Epithelial cell of alveolus of lung (primary cell): ENCODE measurements around a stretch of chr17.

GRCh38 chr17:77288704-77289282 is 7.5 kb downstream of the SEPTIN9 start:
- RAMPAGE, long total RNA, result no peak
- RRBS, result no CpG with 5 or more reads among the region's 16 CpGs

- RAMPAGE, long total RNA, result no peak
- RRBS, result no CpG with 5 or more reads among the region's 7 CpGs
Measured at GRCh38 chr17:77296113-77296585, 14.8 kb downstream of the SEPTIN9 start.

DNA sequence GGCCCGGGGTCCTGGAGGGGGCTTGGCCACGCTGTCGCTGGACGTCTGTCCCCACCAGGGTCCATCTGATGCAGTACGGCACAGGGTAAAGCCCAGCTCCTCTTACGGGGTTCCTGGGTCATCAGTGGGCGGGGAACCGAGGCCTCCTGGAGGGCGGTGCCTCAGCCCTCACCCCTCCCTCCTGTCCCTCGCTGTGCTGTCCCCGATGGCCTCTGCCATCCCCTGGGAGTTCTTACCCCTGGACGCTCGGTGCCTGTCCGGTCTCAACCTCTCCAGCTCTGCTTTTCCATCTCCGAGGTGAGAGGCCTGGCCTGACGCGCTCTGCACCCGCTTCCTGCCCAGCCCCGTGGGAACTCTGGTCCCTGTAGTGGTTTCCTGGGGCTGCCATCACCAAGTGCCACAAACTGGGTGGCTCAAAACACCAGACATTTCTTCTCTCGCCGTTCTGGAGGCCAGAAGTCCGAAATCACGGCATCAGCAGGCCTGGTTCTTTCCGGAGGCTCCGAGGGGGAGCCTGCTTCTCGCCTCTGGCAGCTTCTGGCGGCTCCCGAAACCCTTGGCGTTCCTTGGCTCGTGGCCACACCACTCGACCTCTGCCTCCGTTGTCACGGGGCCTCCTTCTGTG is 42.3 kb downstream of the SEPTIN9 start:
- RAMPAGE, long total RNA, result no peak
- RRBS, result no CpG with 5 or more reads among the region's 33 CpGs

DNA sequence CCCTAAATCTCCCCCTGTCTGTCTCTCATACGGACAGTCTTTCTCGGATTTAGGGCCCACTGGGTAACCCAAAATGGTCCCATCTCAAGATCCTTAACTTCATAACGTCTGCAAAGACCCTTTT is 42.7 kb downstream of the SEPTIN9 start:
- RAMPAGE, long total RNA, result no peak
- RRBS, result no CpG with 5 or more reads among the region's 3 CpGs

GRCh38 chr17:77385721-77386820 is 104.8 kb downstream of the SEPTIN9 start:
- RAMPAGE, long total RNA, result no peak
- RRBS, result 41% methylated on average over 3 of the region's 19 CpGs

DNA sequence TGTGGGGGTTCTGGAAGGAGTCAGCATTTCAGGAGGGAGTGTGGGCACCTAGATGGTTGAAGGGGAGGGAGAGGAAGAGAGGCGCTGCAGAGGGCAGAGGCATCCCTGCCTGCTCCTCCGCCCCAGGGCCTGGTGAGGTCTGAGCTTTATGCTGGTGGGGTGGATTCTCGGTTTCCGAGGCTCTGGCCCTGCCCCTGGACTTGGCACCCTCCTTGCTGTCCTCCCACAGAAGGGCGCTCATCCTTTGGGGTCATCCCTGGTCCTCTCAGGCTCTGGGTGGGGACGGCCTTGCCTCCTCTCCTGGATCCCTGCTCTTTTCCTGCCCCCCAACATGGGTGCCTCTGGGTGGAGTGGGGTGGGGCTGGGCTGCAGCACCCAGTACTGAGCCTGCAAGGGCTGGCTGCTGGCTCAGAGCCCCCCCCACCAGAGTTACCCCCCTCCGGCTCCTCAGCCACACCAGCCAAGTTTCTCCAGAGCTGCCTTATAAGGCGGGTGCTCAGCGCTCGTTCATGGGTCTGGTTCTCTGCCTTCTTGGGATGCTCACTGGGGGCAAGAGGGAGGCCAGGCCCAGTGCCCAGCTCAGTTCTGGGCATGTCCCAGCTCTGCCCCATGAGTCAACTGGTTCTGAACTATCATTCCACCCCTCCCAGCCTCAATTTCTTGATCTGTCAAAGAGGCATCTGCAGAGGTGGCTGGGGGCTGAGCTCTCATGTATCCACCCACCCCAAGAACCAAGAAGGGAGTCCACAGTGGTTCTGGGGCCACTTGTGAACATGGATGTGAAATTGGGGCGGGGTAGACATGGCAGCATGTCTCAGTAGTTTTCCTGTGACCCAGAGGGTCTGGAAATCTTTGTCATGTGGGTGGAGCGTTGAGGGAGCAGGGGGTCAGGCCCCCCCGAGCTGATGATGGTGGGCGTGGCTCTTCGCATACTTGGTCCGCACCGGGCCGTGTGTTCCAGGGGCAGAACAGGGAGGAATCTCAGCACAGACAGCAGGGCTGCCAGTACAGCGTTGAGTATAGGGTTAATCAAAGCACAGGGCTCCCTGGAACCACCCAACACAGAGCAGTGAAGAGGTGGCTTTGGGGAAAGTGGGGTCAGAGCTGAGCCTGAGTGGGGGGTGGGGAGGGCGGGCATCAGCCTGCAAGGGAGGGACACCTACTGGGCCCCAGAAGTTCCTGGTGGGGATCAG is 126.7 kb downstream of the SEPTIN9 start:
- RAMPAGE, long total RNA, result no peak
- RRBS, result no CpG with 5 or more reads among the region's 20 CpGs

DNA sequence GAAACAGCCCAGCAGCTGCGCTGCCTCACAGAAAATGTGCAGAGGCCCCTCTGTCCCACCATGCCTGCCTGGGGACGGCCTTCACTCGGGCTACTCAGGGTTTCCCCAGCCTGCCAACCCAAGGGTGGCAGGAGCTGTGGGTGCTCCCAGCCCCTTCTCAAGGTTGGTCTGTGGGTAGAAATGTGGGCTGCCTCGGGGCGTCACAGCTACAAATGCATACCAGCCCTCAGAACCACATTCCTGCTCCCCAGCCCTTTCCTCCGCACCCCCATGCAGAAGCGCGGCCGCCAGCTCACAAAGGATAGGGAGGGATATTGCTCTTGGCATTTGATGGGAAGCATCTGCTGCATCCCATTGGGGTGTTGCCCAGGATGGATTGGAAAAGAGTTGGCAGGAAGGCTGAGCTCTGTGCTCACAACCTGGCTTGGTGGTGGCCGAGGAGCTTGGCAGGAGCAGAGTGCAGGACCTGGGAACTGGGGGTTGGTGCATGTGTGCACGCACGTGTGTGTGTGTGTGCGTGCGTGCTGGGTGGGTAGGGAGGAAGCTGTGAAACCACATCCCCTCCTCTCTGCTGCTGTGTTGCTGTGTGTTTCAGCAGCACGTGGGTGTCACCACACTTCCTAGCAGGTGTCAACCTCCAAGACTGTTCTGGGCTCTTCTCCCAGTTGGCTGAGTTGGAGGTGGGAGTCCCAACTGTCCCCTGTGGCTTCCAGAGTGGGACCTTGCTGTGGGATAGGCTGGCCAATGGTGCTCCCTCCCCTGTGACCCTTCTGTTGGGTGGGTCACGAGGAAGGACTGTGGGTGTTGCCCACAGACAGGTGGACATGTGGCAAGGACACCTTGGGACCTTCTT is 164.0 kb downstream of the SEPTIN9 start:
- RAMPAGE, long total RNA, result no peak
- RRBS, result no CpG with 5 or more reads among the region's 16 CpGs

- RAMPAGE, long total RNA, result start-site peak on the plus strand at chr17:77451467-77451517, 97 and 433 reads in 2 replicates
- RRBS, result no CpG with 5 or more reads among the region's 36 CpGs
Measured at GRCh38 chr17:77451202-77451657, 169.9 kb downstream of the SEPTIN9 start.

DNA sequence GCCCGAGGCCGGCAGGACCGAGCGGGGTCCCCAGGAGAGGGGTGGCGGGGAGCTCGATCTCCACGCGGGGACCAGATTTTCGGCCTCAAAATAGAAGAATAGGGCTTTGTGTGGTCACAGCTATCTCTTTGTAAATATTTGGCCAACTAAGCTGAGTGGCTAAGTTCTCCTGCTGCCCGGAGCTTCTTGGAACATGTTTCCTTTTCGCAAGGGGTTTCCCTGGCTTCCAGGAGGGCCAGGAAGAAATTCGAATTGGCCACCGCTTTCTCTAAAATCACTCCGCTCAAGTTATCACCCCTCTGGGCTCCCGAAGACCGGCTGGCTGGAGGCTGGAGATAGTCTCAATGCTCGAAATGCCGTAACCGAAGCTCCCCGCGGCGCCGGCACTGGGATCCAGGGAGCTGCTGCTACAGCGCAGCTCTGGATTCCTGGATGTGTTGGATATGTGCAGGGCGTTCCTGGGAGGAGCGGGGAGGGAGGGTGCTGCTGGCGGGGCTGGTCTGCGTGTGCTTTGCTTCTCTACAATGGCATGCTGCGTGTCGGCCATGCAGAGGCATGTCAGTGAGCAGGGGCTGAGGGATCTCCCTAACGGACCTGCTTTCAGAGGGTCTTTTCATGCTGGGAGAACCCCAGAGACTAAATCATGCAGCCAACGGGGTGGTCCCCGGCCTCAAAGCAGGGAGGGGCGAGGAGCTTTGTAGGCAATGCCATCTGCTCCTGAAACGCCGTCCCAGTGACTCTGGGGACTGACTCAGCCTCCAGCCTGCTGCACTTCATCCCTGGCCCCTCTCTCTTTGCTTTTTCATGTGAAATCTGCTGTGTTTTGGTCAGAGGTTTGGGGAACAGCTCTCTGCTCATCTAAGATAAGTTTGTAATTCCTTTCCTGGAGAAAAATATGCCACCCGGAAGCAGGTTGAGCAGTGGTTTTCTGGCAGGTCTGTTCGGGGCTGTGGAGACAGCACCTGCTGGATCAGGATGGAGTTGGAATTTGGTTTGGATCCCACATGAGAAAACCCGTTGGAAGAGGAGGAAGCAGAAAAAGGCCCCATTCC is 170.7 kb downstream of the SEPTIN9 start:
- RAMPAGE, long total RNA, result no peak
- RRBS, result 2% methylated on average over 8 of the region's 39 CpGs

DNA sequence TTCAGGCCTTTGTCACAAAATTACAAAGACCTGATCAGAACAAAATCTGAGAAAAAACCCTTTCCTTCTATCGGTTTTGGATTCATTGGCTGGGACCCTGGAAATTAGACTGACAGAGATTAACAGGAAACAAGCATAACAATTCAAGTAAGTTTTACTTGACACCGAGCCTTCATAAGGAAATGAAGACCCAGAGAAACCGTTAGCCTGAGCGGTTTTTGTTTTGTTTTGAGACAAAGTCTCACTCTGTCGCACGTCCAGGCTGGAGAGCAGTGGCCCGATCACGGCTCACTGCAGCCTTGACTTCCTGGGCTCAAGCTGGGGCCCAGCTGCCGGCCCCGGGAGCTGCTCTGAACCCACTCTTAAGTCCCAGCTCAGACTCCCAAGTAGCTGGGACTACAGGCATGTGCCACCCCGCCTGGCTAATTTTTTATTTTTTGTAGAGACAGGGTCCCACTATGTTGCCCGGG is 180.8 kb downstream of the SEPTIN9 start:
- RAMPAGE, long total RNA, result no peak
- RRBS, result no CpG with 5 or more reads among the region's 12 CpGs

GRCh38 chr17:77600830-77601531 is 319.7 kb downstream of the SEPTIN9 start:
- RAMPAGE, long total RNA, result no peak
- RRBS, result no CpG with 5 or more reads among the region's 10 CpGs

GRCh38 chr17:77810443-77810912 is 148.0 kb upstream of the TNRC6C start:
- RAMPAGE, long total RNA, result no peak
- RRBS, result 82% methylated on average over 2 of the region's 4 CpGs

DNA sequence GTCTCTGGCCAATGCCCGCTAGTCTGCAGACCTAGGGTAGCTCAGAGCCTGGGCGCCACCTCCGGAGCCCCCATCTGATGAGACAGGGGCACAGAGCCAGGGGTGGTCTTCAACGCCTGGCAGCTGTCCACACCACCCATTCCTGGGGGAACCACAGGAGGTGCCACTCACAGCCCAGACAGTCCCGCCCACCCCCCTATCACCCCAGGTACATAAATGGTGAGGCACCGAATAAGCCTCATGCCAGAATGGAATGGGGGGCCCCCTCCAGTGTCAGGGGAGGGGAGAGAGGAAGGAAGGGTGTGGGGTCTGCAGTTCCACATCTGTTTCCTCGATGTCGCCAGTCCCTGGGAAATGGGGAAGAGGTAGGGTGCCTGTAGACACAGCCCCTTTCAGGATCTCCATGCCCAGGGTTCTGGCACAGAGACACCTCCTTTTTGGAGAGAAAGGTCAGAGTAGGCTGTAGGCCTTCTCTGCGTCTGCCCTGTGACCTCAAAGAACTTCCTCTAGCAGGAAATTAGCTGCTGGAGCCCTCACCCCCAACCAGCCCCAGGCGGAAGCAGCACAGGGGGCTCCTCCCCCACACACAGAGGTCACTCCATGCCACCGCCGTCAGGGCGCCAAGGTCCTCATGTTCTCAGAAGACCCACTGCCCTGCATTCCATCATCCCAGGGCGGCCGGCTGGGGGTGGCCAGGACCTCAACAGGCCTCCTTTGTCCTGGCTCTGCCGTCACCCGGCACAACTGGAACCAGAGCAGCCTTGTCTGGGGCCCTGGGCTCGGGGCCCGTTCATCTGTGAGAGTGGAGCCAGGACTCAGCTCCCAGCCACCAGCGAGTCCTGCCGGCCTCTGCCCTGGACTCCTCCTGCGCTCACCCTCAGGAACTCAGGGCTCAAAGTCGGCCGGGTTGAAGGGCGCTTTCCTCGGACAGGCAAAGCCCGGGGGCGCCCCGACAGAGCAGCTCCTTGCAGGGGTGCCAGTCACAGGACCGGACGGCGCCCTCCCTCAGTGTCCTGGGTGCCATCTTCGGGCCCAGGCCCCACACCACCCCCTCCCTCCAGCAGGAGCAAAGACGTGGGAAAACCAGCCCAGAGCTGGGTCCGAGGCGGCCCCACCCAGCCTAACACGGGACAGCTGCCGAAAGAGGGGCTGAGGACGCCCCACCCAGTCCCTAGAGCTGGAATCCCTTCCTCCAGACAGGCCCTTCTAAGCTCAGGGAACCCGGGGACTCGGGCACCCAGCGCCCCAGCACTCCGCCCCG is 1.3 kb downstream of the TMC6 start:
- RAMPAGE, long total RNA, result no peak
- RRBS, result 35% methylated on average over 14 of the region's 44 CpGs

DNA sequence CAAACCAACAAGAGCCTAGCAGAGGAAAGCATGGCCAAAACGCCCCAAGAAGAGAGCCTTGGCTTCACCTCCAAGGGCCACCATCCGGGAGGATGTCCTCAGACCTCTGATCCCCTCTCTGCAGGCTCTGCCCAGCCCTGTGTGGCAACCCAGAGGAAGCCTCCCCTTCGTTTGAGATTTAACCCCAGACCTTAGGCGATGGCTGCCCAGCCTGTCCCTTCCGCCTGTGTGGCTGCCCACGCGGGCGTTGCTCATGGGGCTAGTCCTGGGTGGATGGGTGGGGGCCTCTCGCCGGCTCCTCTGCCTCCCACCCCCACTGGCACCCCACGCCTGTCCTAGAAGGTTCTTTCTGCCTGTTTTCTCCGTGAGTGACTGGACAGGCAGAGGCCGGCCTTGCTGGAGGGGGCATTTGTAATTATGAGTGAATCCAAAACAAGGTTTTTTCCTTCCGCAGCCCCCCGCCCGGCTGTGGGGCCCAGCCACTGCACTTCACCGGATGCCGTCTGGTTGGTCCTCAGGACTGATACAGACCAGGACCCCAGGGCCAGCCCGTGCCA is 375 bp upstream of the TMEM235 start:
- RAMPAGE, long total RNA, result no peak
- RRBS, result 16% methylated on average over 5 of the region's 19 CpGs

DNA sequence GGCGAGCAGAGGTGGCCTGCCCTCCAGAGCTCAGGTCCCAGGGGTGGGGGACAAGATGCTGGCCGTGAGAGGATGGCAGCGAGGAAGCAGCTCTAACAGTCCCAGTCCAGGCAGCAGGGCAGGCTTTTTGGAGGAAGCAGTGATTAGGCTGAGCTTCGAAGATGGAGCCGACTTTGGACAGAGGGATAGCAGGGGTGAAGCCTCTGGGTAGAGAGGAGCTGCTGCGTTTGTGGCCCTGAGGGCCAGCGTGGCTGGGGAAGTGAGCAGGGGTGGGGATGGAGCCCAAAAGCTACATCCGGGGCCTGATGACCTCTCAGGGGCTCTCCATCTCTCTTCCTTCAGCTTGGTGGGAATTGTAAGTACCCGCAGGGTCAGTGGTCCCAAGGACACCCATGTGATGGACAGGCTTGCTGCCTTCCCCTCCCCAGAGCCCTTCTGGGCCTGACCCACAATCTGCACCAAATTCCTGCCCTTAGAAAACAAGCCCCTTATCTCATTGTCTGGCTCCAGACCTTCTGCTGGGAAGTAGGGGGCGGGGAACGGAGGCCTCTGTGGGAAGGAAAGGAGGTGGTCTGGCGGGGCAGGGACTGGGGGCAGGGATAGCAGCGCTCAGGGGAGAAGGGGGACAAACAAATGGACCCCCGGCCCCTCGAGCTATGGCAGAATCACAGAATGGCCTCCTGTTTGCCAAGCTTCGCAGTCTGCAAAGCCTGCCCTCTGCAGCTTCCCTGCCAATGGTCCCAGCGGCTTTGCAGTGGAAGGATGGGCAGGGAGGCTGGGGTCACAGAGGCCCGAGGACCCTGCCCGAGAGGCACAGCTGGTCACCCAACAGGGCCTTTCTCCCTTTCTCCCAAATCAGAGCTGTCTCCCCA is 25.2 kb downstream of the TMEM235 start:
- RAMPAGE, long total RNA, result no peak
- RRBS, result no CpG with 5 or more reads among the region's 19 CpGs

DNA sequence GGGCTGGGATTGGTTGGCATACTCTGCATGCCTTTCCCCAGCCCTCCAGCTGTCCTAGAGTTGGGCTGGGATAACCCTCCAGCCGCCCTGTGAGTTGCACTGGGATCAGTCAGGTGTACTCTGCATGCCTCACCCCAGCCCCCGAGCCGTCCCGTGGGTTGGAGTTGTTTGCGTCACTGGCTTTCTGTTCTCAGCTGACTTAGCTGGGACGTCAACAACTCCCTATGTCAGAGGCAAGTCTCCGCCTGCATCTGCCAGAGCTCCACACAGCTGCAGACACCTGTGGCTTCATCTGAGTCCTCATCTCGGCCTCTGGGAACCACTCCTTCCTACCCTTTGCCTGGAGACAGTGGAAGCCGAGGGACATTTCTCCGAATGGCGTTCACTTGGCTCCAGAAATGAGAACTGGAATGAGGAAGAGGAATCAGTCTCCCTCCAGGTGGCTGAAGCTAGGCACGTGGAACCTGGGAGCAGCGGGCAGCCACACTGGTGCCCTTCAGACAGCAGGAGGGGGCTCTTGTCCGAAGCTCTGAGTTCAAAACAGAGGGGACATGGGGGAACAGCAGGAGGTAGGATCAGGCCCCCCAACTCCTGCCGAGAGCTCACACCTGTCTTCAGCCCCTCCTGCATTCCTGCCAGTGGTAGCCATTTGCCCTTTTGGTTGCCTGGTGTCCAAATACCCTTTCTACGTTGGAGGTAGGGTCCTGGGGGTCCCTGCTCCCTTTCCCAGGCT is 41.3 kb downstream of the TMEM235 start:
- RAMPAGE, long total RNA, result no peak
- RRBS, result no CpG with 5 or more reads among the region's 16 CpGs

GRCh38 chr17:78291989-78292265 is 60.5 kb downstream of the TMEM235 start:
- RAMPAGE, long total RNA, result no peak
- RRBS, result no CpG with 5 or more reads among the region's 8 CpGs

- RAMPAGE, long total RNA, result no peak
- RRBS, result 3% methylated on average over 7 of the region's 22 CpGs
Measured at GRCh38 chr17:78324152-78325113, 35.4 kb downstream of the SOCS3 start.

DNA sequence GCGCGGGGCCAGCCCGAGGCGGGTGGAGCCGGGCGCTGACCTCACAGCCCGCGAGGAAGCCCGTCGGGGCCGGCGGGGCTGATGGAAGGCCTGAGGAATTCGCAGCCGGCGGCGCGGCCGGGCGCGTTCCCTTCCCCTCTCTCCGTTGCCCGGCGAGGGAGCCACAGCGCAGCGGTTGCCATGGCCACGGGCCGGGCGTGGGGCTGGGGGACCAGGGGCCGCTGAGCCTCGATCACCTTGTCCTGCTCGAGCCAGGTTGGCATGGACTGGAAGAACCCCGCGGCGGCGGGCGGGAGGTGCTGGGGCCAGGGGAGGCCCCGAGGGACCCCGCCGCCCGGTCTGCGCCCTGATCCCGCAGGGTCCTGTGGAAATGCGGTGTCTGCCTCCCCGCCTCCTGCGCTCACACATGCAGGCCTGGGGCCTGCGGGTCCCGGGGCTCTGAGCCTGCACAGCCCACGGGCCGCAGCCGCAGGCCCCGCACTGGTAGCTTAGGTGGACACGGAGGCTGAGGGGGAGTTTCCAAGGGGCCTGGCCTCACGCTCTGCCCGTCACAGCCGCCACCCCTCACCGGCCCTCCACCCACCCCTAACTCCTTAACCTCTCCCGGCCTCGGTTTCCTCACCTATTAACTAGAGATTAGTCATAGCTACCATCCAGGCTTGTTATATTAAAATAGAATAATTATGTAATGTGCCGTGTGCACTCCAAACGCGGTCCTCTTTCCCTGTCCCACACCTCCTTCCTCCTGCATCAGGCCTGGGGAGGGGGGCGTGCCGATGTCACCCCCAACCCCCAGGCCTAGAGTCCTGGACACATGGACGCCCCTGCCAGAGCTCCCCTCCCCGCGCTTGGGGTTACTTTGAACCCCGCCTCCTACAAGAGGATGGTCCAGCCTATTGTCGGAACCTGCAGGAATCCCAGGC is 17.6 kb downstream of the SOCS3 start:
- RAMPAGE, long total RNA, result no peak
- RRBS, result 6% methylated on average over 21 of the region's 68 CpGs

DNA sequence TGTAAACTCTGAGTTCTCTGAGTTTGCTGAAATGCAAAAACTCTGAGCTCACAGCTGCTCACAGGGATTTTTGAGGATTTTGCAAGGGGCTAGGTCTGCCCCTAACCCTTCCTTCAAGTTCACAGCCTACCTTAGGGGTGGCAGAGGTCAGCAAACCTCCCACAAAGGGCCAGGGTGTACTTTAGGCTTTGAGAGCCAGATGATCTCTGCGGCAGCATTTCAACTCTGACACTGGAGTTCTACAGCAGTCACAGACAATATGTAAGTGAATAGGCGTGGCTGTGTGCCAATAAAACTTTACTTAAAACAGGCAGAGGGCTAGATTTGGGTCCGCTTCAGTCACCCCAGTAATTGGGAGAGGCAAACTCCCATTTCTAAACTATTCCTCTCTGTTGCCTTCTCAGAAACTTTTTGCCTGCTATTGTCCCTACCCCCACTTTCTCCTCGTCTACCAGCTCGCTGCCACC is 19.6 kb upstream of the DNAH17 start:
- RAMPAGE, long total RNA, result no peak
- RRBS, result no CpG with 5 or more reads among the region's 5 CpGs